ENCODE results near the gene NAB2.

- PRO-cap, result no peak
Measured at GRCh38 chr12:56364553-56364962, 1.9 kb upstream of the APOF start.

DNA sequence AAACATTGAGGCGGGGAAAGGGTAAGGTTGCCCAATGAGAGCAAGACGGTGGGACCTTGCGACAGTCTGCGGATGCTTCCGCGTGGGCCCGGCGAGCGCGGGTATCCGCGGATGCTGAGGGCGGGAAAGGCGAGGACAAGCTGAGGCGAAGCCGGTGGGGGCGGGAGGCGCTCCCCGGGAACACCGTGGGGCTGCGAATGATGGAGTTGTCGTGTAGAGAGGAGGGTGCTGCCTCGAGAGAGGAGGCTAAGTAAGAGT is 429 bp upstream of the GLS2 start:
- PRO-cap, result no peak

- PRO-cap, result no peak
Measured at GRCh38 chr12:56527845-56528346, 6.3 kb downstream of the RBMS2 start.

- PRO-cap, result unidirectional peak, minus-strand start at chr12:56541801
Measured at GRCh38 chr12:56541676-56541900, 20.0 kb downstream of the RBMS2 start.

GRCh38 chr12:56609665-56610282 is 20.4 kb downstream of the BAZ2A start:
- PRO-cap, result no peak

- PRO-cap, result bidirectional peak, plus-strand start at chr12:56687382, minus-strand start at chr12:56687159; bidirectional peak, plus-strand start at chr12:56687481, minus-strand start at chr12:56687439
Measured at GRCh38 chr12:56686878-56687712, 989 bp downstream of the PTGES3 start.

DNA sequence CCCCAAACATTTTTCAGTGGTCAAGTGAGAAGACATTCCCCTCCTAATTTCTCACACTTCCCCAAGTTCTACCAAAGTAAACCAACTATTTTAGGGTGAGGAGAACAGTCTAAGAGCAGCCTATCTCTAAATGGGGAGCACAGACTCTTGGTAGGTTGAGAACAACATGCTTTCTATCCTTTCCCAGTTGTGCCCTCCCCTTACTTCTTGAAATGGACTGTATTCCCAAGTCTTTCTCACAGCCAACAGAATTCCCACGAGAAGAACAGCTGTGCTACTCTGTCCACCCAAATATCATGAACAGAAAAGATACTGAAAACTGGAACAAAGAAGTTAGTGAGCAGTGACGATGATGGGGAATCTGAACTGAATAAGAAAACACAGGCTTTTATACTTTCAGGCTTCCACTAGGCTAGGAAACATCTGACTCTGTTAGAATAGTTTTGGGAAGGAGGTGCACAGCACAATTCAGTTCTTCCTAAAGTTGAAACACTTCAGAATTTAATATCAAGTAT is 3.4 kb downstream of the NACA start:
- PRO-cap, result no peak

- PRO-cap, result no peak
Measured at GRCh38 chr12:57043749-57044319, 6.1 kb downstream of the MYO1A start.

- PRO-cap, result no peak
Measured at GRCh38 chr12:57047431-57047996, 2.4 kb downstream of the MYO1A start.

- PRO-cap, result bidirectional peak, plus-strand start at chr12:57087381, minus-strand start at chr12:57087176
Measured at GRCh38 chr12:57087028-57087696, 1.8 kb upstream of the NAB2 start.

DNA sequence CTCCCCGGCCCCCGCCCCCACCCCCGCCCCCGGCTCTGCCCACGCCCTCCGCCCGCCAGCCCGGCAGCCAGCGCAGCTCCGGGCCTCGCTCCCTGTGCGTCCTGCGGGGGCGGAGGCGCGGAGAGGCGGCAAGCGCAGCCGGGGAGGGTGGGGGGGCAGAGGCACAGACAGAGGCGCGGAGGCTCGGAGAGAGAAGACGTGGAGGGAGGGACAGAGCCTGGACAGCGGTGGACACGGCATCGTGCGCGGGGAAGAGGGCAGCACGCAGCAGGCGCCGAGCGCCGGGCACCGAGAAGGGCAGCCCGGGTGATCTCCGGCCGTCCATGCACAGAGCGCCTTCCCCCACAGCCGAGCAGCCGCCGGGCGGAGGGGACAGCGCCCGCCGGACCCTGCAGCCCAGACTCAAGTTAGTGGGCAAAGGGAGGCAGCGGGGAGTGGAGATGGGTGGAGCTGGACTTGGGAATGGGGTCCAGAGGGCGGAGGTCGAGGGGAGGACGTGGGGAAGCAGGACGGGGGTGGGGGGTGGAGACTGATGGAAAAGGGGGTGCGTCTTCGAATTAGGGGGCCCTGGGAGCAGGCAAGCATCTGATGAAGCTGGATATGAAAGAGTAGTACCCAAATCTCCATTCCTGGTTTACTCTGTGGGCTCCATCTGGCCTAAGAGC is at the start of gene NAB2:
Gene NAB2, plus strand, starts transcription at position 166 of the 665 bp plus-strand sequence.
- PRO-cap, result bidirectional peak, plus-strand start at position 66 of the sequence, minus-strand start outside the sequence

DNA sequence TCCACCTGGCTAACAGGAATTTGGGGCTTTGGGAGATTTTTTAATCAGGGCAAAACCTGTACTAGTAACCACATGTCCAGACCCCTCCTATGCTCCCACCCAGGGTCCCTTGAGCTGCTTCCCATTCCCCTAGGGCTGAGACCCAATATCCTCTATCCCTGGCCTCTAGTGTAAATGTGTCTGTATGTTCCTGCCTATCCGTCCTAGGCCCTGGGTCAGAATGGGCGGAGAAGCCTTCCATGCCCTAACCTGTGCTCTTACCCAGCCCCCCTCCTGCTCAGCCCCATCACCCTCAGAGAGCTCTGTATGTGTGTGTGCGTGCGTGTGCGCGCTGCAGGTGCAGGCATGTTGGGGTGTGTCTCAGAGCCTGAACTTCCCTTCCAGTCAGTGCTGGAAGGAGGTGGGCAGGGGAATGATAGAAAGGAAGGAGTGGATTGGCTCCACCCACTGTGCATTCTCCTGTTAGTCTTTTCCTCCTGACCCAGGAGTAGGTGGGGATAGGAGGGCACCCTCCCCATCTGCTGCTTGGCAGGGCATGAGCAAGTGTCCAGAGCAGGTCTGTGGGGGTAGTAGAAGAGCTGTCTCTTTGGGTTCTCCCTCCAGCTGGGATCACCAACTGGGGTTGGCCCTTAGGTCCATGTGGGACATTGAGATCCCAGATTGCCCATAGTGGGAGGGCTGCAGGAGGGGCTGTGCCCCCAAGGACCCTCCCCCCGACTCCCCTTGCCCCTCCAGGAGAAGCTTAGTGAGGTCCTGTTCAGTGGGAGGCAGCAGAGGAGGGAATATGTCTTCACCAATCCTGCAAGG is 7.3 kb downstream of the NAB2 start:
- PRO-cap, result bidirectional peak, plus-strand start at position 486 of the sequence, minus-strand start at position 389 of the sequence

- PRO-cap, result no peak
Measured at GRCh38 chr12:57101827-57102194, 9.4 kb downstream of the STAT6 start.

- PRO-cap, result no peak
Measured at GRCh38 chr12:57105987-57106785, 5.0 kb downstream of the STAT6 start.

GRCh38 chr12:57129236-57129940 is 1.1 kb downstream of the LRP1 start:
- PRO-cap, result unidirectional peak, minus-strand start at chr12:57129386; bidirectional peak, plus-strand start at chr12:57129805, minus-strand start at chr12:57129781

DNA sequence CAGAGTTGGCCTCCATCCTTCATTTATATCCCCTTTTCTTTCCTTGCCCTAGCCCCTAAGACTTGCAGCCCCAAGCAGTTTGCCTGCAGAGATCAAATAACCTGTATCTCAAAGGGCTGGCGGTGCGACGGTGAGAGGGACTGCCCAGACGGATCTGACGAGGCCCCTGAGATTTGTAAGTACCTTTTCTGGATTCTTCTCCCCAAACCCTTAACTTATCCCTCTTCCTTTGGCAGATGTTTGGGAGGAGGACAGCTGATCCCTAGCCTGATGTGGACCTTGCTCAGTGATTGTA is 10.1 kb downstream of the LRP1 start:
- PRO-cap, result no peak

GRCh38 chr12:57140984-57141669 is 12.8 kb downstream of the LRP1 start:
- PRO-cap, result no peak

- PRO-cap, result no peak
Measured at GRCh38 chr12:57156110-57156697, 27.9 kb downstream of the LRP1 start.

DNA sequence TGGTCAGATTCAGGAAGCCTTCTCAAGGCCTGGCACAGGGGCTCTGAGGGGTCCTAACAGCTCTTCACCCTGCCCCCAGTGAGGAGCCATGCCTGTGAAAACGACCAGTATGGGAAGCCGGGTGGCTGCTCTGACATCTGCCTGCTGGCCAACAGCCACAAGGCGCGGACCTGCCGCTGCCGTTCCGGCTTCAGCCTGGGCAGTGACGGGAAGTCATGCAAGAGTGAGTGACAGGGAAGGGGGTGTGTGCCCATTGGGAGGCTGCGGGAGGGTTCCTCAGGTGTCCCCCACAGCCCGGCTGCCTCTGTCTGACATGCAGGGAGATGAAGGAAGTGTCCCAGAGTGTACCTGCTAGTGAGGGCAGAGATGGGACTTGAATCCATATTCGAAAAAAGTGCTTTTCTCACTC is 28.4 kb downstream of the LRP1 start:
- PRO-cap, result no peak

DNA sequence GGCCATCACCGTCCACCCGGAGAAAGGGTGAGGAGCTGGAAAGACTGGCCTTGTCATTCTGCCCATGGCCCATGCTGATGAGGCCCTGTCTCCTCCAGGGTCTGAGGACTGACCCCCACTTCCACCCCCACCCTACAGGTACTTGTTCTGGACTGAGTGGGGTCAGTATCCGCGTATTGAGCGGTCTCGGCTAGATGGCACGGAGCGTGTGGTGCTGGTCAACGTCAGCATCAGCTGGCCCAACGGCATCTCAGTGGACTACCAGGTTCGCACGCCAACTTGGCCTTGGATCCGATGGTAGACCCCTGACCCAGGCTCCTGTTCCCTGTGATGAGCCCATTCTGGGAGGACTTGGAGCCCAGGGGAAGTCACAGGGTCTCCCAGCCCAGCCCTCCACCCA is 32.4 kb upstream of the NXPH4 start:
- PRO-cap, result no peak

Data from trachea (tissue), 1 donor.